AG08470 (cell line): Measurements from ENCODE around the gene COPB2.

DNA sequence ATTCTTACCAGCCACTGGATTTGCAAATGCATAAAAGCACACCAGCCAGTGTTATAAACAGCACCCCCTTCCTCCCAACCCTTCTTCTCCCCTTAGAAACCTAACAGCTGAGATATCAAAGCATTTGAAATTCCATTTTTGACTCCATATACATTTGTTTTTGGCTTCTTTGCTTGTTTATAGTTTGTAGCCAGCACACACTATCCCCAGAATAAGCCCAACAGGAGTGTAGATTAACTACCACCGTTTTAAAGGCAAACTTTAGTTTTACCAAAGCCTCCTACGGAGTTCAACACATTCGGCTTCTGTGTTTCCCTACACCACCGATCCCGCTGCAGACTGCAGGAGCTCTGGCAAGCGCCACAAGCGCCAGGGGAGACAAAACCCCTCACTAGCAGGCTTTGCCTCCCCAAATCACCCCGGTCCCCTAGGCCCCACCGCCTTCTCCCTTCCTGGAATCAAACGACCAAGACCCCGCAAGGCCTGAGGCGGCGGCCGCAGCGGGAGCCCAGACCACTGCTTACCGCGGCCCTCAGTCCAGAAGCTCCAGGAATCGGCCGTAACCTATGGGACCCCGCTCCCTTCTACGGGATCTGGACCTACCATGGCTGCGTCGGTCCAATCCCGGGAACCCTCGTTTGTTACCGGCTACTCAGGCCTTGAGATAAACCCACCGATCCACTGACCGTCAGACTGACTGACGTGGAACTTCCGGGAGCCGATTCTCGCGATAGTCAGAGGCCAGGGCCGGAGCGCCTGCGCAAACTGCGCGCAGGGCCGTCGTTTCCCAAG lies at the start of gene COPB2:
COPB2 (minus strand) TSS at position 703 of the 792 bp plus-strand sequence.
- RRBS, result 3% methylated on average over 5 of the region's 40 CpGs

DNA sequence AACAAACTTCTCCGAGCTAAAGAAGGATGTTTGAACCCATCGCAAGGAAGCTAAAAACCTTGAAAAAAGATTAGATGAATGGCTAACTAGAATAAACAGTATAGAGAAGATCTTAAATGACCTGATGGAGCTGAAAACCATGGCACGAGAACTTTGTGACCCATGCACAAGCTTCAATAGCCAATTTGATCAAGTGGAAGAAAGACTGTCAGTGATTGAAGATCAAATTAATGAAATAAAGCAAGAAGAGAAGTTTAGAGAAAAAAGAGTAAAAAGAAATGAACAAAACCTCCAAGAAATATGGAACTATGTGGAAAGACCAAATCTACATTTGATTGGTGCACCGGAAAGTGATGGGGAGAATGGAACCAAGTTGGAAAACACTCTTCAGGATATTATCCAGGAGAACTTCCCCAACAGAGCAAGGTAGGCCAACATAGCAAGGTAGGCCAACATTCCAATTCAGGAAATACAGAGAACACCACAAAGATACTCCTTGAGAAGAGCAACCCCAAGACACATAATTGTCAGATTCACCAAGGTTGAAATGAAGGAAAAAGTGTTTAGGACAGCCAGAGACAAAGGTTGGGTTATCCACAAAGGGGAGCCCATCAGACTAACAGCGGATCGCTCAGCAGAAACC lies 16.4 kb upstream of the COPB2 start:
- RRBS, result no CpG with 5 or more reads among the region's 6 CpGs

- RRBS, result no CpG with 5 or more reads among the region's 2 CpGs
Measured at GRCh38 chr3:139505918-139506390, 29.6 kb upstream of the RBP2 start.

GRCh38 chr3:139533536-139534506 lies 5.7 kb downstream of the RBP1 start:
- RRBS, result no CpG with 5 or more reads among the region's 16 CpGs

DNA sequence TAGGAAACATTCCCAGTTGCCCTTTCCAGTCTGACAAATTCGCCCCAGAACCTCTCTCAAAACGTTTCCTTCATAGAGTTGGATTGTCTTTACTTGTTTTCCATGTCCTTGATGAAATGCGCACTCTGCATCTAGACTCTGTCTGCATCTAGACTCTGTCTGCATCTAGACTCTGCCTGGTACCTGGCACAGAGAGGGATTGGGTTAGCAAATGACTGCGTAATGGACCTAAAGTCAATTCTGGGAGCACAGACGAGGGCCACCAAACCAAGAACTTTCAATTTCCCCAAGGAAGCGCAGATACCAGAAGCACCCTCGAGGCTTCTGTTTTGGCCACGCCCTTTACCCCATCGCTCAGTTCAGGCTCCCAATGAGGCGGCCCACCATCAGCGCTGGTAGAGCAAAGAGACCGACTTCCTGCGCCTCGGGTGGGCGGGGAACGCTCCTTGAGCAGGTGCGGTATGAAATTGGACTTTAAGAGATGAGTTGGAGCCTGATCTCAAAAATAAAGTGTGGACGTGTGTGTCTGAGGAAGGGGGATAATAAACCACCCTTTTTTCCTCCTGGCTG lies 670 bp upstream of the SPSB4 start:
- RRBS, result no CpG with 5 or more reads among the region's 18 CpGs

DNA sequence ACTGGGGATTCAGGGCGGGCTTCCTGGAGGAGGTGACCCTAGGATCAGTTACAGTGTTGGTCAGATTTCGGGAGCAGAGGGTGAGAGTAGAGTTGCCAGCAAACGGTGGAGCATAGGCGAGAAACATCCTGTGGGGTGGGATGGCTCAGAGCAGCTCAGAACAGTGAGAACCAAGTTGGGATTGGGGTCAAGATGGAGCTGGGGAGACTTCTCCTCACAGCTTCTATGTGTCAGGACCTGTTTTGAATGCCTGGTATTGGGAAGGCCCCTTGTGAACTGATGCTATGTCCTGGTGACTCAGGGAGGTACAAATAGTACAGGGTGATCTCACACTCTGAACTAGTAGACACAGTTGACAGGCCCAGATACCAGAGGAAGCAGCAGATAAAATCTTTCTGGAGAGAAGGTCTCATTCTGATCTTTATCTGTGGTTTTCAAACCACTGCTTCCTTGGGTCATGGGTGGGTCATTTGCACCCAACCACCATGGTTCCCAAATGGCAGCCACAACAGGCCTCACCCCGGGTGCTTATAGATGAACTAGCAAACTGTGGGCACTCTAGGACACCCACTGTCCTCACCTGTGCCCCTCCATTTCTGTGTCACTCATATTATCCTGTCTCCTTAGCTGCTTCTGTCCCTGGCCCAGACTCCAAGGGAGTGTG lies 43.3 kb downstream of the PXYLP1 start:
- RRBS, result no CpG with 5 or more reads among the region's 5 CpGs

DNA sequence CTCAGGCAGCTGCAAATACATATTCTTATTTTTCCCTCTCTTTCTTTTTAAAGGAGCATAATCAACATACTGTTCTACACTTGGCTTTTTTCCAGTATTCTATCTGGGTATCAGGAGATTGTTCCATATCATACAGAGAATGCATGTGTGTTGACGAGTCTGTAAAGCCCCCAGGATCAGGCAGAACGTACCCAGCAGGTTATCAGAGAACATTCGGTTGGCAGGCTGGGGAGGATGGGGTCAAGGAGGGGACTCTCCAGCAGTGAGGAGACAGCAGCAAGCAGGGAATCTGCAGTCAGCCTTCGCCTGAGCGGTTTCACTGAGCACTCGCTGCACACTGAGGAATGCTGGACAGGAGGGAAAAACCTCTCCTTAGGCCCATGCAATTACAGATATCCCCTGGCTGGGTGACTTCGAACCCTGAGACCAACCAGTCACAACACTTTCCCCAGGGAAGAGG lies 59.9 kb downstream of the PXYLP1 start:
- RRBS, result no CpG with 5 or more reads among the region's 7 CpGs

DNA sequence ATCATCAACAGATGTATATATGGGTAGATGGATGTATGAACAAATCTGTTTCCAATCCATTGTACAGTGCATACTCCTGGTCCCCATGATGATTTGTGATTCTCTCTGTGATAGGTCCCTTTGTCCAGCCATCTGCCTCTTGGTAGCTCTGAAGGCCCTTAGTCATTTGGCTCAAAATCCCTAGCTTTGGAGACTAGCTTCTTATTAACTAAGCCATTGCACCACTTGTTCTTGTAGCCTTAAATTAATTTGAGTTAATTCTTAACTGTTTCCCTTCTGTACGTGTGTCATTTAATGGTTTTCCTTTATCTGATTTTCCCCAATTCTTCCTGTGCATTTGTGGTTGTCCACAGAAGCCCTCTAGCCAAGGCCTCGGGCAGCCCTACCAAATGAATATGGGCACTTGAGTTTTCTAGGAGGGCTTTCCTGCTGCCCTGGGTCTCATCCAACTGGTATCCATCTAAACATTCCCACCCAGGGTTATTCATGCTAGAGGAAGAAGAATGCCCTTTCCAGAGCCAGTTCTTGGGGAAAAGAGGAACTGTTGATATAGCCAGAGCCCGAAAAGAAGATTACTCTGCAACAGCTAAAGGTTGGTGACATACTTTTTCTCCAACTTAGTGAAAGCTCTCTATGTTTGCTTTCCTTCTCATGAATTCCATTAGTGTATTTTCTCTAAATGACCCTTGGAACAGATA lies 44.3 kb upstream of the ZBTB38 start:
- RRBS, result no CpG with 5 or more reads among the region's 3 CpGs

GRCh38 chr3:141379164-141380014 lies 11.1 kb downstream of the ZBTB38 start:
- RRBS, result no CpG with 5 or more reads among the region's 12 CpGs

- RRBS, result no CpG with 5 or more reads among the region's 12 CpGs
Measured at GRCh38 chr3:141385602-141386601, 17.6 kb downstream of the ZBTB38 start.

DNA sequence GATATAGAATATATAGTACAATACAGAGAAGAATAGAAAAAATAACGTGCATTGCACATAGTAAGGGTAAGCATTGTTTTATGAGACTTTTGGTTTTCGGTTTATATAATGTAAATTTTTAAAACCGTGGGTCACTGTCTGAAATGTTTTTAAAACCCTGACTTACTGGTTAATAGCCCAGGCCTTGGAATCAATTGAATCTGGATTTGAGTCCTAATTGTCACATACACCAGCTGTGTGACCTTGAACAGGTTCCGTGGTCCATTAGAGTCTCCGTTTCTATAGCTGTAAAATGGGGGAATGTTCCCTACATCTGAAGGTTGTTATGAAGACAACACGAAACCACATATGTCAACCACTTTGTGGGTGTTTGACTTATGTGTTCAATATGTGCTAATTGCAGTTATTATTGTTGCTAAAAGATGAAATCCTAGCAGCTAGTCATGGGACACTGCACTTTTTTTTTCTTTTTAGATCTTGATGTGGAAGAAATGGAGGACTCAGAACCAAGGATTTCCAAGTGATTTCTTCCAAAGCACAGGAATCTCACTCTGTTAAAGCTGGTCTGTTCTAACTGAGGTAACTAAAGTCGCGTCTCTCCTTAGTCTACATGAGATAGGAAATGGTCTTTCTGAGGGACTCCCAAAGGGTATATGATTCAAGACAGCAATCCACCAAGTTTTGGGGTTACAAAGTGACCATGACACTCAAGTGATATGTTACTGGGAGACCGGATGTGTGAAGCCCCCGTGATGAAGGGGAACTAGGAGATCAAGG lies 35.3 kb downstream of the ZBTB38 start:
- RRBS, result no CpG with 5 or more reads among the region's 10 CpGs

DNA sequence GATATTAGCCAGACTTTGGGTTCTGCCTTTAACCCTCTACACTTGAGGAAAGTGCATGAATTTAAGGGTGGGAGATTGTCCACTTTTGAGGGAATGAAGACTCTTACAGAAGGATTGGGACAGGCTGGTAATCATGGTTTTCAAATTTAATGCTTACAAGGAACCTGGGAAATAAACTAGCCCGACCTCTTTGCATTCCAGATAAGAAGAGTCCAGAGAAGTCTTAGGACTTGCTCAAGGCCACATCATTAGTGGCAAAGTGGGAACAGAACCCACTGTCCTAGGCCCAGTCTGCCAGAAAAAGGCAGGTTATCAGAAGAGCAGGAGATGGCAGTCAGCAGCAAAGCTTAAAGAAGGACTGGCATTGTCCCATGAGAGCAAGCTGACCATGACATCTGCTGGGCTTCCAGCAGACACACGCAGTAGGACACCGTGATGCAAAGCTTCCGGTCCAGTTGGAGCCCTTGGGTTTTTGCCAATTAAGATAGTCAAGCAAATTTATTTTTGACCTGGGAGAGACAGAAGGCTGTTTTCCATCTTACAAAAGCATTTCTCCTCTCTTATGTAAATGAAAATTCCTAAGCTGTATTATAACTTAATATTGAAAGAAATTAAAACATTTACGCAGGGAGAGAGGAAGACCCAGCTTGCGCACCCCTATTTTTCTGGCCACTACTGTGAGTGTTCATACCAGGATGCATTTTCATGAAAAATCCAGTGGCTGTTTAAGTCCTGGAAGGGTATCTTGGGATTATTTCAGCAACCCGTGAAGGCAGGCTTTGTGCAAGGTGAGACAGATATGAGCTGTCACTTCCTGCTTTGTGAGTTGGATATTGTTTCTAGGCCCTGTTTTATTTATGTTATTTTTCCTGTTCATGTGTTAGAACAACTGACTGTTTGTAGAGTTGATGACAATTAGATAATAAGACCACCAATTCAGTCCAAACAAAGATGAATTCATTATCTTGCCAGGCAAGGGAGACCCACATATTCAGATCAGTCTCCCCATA lies 42.2 kb downstream of the ZBTB38 start:
- RRBS, result no CpG with 5 or more reads among the region's 7 CpGs

DNA sequence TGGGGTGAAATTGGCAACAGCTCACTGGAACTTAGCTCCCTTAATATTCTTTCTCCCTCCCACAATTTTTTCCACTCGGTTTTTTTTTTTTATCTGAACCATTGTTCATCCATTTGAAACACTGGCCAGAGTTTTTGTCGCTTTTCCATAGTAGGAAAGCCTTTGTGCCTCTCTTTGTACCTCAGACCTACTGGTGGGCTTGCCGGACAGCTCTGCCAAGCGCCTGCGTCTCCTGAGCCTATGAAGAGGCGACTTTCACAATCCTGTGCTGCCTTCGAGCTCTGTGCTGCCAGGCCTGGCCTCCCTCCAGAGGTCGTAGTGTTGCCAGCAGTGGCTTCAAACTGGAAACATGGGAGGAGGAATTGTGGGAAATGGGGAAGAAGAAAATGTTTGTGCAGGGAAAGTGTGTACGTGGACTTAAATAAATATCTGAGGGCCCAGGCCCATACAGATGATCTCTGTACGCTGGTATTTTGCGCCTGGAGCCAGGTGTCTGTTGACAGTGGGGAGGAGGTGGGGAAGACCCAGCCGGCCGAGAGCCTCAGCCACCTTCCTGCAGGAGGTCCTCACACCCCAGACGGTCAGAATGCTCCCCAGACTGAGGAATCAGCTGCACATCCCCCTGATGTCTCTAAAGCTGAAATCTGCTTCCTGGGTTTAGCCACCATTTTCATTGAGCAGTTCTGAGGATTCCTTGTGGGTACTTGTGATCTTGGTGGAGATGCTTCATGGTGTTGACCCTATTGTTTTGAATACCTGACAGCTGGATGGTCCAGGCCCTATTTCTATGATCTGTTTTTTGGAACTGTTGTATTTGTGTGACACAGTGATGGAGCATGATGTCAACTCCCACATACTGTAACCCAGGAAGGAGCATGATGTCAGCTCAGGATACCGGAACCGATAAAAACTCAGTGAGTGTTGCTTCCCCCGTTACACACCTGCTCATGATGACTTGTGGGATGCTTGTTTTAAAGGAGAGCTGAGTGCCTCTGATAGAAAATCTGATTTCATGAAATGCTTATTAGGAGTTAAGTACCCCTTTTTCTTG lies 44.7 kb downstream of the ZBTB38 start:
- RRBS, result no CpG with 5 or more reads among the region's 17 CpGs

- RRBS, result no CpG with 5 or more reads among the region's 3 CpGs
Measured at GRCh38 chr3:141421521-141421975, 53.2 kb downstream of the ZBTB38 start.

GRCh38 chr3:141444831-141445424 lies 41.9 kb upstream of the RASA2 start:
- RRBS, result 70% methylated on average over 1 of the region's 14 CpGs

DNA sequence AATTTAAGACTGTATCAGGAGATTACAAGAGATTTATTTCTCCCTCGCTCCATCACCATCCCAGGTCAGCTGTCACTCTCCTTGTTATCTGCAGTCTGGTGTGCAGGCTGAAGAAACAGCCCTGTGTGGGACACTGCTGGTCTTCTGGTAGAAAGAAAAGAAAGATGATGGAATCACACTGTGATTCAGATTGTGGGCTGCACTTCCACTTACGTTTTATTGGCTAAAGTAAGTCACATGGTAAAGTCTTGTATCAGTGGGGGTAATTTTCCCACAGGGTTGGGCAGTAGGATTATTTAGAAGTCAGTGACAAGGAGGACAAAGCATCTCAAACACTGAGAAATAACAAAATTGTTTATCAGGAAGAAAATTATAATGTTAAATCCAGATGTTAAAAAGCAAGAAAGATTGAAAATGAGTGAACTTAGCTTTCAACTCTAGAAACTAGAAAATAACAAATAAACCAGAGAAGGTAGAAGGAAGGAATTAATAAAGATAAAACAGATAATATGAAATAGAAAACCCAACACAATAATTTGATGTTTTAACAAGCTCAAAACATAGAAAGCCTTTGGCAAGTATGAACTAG lies 18.0 kb upstream of the ATP1B3 start:
- RRBS, result no CpG with 5 or more reads among the region's 2 CpGs

DNA sequence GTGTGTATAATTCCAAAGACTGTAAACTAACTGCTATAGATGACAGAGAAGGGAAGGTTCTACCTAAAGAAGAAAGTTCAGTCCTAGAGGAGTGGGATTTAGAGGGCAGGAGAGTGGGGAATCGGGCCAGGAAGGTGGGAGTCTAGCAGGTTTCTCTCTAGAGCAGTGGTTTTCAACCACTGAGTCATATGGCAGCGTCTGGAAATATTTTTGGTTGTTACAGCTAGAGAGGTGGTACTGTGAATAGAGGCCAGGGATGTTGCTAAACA lies 28.6 kb downstream of the ATP1B3 start:
- RRBS, result no CpG with 5 or more reads among the region's 2 CpGs

- RRBS, result no CpG with 5 or more reads among the region's 6 CpGs
Measured at GRCh38 chr3:141914092-141915196, 38.0 kb downstream of the ATP1B3 start.

GRCh38 chr3:141920602-141921024 lies 44.2 kb downstream of the ATP1B3 start:
- RRBS, result no CpG with 5 or more reads among the region's 5 CpGs

GRCh38 chr3:141925284-141926343 lies 49.2 kb downstream of the ATP1B3 start:
- RRBS, result no CpG with 5 or more reads among the region's 10 CpGs